Penis (tissue), 1 donor: ENCODE measurements around the gene RAB11A.

GRCh38 chr15:65818651-65819538, 26.8 kb upstream of the DENND4A start:
- PRO-cap: unidirectional peak, plus-strand start at chr15:65819193

GRCh38 chr15:65819539-65820217, 27.6 kb upstream of the DENND4A start:
- PRO-cap: no peak

- PRO-cap: bidirectional peak, plus-strand start at chr15:65869256, minus-strand start at chr15:65869138; bidirectional peak, plus-strand start at chr15:65869491, minus-strand start at chr15:65869393; bidirectional peak, plus-strand start at chr15:65869912, minus-strand start at chr15:65869853
These were observed at the start of gene RAB11A for GRCh38 chr15:65868984-65870098. Gene RAB11A, plus strand, starts transcription at chr15:65869491.

DNA sequence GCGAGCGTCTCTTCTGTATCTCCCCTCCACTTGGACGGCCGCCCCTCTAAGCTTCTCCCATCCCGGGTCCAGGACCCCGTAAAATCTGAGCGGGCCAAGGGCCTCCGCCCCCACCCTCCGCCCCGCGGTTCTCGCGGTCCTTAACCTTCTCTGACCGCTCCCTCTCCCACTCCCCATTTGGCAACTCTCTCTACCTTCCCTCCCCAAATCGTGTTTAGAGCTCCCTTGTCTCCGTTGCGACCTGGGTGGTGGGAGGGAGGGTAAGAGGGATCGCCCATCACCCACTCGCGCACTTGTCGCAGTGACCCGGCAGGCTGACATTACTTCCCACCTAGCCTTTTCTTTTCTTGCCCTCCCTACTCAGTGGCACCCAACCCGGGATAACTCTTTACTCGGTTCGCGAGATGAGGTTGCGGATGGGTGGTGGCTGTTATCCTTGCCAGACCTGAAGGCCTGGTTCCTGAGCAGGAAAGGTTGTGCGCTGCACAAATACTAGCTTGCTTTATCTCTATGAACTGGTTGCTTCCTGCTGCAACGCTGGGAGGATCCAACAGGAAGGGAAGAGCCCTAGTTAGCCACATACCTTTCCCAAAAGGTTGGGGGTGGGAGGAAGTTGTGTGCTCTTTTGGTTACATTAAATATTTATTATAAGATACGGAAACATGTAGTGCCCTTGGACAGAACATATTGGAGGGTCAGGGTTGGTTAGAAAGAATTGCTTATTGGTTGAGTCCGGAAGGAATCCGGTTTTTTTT, 1.0 kb downstream of the RAB11A start:
- PRO-cap: bidirectional peak, plus-strand start at position 515 of the sequence, minus-strand start at position 382 of the sequence

GRCh38 chr15:65981814-65982765, 112.8 kb downstream of the RAB11A start:
- PRO-cap: no peak

- PRO-cap: no peak
These were observed 84.5 kb downstream of the MEGF11 start for GRCh38 chr15:66168907-66169541.

DNA sequence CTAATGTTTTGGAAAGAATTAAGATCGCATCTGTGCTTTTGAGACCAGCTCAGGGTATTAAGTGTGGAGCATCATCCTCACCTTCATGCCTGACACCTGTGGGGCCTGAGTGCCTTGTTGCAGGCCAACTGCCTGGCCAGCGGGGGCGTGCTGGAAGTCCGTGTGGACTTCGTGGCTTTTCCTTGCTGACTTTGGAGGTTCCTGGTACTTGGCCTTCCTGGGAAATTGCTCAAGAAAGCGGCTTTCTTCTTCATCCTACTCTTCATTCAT, 1.0 kb downstream of the MAP2K1 start:
- PRO-cap: no peak

- PRO-cap: no peak
These were observed 12.7 kb downstream of the SNAPC5 start for GRCh38 chr15:66484751-66485325.

GRCh38 chr15:66491687-66492729, 5.6 kb downstream of the SNAPC5 start:
- PRO-cap: no peak

- PRO-cap: no peak
These were observed 47.3 kb upstream of the SMAD6 start for GRCh38 chr15:66654286-66655680.

- PRO-cap: no peak
These were observed 45.1 kb upstream of the SMAD6 start for GRCh38 chr15:66656733-66657462.

DNA sequence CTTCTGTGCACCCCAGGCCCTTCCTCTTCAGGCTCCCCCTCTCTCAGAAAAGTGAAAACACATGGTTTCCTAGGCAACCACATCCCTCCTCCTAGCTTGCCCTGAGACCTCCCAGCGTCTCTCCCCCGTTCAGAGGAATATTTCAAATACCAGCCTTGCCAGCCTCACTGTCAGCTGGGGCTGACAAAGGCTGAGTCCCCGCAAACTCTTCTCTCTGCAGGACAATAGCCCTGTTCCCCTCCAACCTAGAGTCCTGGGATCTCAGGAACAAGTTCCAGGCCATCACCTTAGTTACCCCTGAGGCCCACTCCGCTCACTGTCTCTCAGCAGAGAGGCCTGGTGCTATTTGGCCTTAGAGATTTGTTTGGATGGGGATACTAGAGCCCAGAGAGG, 44.6 kb upstream of the SMAD6 start:
- PRO-cap: no peak

GRCh38 chr15:66657856-66658457, 44.1 kb upstream of the SMAD6 start:
- PRO-cap: no peak

DNA sequence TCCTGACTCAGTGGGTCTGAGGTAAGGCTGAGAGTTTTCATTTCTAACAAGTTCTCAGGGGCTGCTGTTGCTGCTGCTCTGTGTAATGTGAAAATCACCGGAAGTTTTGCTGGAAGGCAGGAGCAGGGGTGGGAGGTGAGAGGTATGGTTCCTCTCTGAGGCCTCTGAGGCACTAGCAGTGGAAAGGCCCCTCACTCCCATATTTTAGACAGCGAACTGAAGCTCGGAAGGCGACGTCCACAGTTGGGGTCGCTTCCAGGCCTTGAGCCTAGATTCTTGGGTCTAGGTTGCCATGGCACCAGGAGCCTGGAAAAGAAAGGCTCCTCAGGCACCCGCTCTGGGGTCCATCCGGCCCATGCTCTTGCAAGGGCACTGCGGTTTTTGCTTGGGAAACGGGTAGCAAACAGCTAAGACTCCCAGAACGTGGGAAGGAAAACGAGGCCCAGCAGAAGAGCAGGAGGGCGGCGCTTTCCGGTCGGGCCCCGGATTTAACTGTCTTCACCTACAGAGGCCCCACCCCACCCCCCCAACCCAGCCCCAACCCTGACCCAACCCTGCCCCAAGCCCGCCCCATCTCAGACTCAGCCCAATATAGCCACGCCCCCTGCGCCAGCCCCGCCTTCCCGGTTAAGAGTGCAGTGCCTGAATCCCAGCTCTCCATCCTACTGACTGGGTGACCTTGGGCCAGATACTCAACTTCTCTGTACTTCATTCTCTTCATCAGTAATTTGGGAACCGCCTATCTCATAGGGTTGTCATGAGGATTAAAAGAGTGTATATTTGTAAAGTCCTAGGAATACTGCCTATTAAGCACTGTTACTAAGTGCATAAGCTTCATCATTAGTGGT, 28.6 kb upstream of the SMAD6 start:
- PRO-cap: no peak

GRCh38 chr15:66780074-66780663, 78.1 kb downstream of the SMAD6 start:
- PRO-cap: no peak

GRCh38 chr15:66842698-66843585, 140.9 kb downstream of the SMAD6 start:
- PRO-cap: bidirectional peak, plus-strand start at chr15:66842877, minus-strand start at chr15:66842968

GRCh38 chr15:67013655-67014214, 51.7 kb upstream of the SMAD3 start:
- PRO-cap: no peak

- PRO-cap: no peak
These were observed 12.2 kb downstream of the SMAD3 start for GRCh38 chr15:67077106-67078559.

DNA sequence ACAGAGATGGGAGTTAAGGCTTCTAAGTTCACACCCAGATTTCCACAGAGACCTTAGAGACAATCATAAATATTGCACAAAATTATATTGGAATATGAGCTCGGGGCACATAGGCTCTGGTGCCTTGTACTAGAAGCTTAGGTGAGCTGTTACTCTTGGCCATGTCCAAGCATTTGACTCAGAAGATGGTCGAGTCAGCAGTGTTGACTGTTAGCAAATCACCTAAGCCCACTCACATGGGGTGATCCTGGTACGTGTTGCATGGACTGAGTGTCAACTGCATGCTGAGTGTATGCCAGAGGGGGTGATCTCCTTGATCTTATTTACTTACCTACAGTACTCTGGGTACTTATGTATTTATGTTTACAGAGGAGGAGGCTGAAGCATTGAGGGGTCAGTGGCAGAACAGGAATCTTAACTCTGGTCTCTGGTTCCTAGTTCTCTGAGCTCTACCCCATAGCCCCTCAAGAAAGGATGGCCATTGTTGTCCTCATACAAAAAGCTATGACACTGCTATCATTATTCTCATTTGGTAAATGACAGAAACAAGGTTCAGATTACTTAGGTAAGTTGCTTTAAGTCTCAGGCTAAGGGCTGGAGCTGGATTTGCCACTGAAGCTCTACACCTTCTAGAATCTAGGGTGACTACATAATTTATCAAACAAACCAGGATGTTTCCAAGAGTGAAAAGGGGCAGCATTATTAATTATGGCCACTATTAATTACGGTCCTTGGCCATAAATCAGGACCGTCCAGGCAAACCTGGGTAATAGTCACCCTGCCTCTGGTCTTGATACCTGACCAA, 14.1 kb downstream of the SMAD3 start:
- PRO-cap: no peak

- PRO-cap: no peak
These were observed 33.0 kb downstream of the SMAD3 start for GRCh38 chr15:67097992-67099278.